Choroid plexus epithelial cell (primary cell): ENCODE data around the genes FLNC and IRF5.

GRCh38 chr7:128338483-128339064 lies 5.1 kb downstream of the RBM28 start:
- RRBS: no CpG with 5 or more reads among the region's 3 CpGs

- RRBS: no CpG with 5 or more reads among the region's 3 CpGs
Observed at GRCh38 chr7:128339500-128340193, 4.1 kb downstream of the RBM28 start.

GRCh38 chr7:128394832-128395324 lies 14.9 kb downstream of the IMPDH1 start:
- RRBS: 40% methylated on average over 1 of the region's 17 CpGs

GRCh38 chr7:128457489-128457986 lies 1.9 kb downstream of the HILPDA start:
- RRBS: no CpG with 5 or more reads among the region's 11 CpGs

DNA sequence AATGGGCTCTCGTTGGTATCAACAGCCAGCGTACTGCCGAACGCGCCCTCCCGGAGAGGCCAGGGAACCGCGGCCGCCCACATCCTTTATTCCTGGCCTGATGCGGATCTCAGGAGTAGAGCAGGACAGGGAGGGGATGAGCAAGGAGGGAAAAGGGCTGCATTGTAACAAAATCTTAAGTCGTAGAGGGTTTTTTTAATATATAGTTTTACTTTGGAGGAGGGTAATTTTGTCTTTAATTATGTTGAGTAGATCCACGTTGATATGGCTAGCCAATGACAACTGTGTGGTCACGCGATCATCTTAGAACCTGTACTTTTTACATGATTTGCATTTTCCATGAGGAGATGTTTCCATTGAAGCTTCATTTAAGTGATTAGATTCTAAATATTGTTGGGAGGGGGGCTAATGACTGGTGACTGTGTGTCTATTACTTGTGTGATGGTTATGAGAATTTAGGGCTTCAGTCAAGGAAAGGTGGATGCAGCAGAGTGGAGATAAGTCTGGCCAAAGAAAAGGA lies 695 bp downstream of the METTL2B start:
- RRBS: no CpG with 5 or more reads among the region's 14 CpGs

- RRBS: no CpG with 5 or more reads among the region's 10 CpGs
Observed at GRCh38 chr7:128638537-128640045, 33.0 kb upstream of the GARIN1A start.

GRCh38 chr7:128697015-128698105 lies 17.8 kb upstream of the GARIN1B start:
- RRBS: 2% methylated on average over 13 of the region's 41 CpGs

DNA sequence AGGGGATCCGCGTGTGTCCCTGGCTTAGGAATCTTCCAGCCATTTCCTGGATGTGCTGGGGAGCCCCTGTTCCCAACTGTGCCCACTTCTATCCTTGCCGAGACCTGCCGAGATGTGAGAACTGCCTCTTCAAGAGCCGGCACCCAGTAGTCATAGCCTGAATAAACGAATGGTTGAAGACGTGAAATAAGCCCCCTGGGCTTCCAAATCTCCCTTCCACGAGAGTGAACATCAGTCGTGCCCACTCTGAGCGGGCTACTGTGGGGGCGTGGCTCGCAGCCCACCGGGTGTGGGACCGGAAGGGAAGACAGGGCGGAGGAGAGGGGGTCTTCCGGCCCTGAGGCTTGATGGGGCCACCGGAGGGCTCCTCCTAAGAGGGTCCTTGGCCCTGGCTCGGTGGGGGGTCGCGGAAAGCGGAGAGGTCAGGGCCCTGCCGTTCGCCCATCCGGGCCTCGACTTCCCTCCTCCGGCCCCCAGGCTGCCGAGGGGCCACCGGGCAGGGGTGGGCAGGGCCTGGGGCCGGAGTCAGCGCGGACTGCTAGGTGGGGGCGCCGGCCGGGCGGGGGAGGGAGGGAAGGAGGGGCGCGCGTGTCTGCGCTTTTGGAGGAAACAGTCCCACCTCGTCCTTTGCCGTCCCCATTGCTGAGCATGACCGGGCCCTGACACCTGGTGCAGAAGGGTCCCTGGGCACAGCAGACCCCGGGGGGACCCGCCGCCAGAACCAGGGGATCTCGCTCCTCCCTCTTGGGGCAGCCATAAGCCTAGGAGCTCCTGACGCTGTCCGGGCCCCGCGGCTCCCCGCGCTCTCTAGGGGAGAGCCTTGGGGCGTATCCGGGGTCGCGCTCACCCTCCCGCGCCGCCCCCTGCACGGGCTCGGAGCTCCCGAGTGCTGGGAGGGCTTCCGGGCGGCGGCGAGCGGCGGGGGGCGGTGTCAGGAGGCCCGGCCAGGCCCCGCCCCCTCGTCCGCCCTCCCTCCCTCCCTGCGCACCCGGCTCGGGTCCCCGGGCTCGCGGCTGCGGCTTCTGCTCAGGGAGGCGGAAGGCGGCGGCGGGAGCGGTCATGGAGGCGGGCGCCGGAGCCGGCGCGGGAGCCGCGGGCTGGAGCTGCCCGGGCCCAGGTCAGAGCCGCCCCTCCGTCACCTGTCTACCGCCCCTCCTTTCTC lies 952 bp upstream of the CCDC136 start:
- RRBS: 2% methylated on average over 62 of the region's 97 CpGs

DNA sequence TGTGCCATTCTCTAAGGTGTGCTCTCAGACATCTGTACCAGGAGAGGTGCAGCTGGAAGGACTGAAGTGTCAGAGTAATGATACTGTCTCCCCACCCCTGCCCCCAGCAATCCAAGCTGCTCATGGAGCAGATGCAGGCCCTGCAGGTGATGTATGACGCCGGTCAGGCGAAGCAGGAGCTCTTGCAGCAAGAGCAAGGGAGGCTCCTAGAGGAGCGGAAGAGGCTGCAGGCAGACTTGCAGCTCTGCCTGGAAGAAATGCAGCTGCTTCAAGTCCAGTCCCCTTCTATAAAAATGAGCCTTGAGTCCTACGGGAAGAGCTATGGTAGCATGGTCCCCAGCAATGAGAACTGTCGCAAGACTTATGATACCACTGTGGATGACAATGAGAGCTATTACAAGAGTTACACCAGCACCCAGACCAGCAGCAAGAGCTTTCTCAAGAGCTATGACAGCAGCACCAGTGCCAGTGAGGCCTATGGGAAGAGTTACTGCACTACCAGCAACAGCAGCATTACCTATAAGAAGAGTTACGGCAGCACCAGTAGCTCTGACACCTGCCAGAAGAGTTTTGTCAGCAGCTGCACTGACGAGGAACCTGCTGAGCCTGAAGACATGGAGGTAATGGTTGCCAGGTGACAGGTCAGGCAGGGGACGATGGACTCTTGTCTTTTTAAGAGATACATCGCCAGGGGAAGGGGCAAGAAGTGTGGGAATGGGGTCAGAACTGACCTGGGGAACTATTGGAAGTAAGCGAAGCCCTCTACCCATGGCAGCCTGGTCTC lies 18.3 kb upstream of the FLNC start:
- RRBS: no CpG with 5 or more reads among the region's 11 CpGs

- RRBS: 1% methylated on average over 28 of the region's 103 CpGs
Observed at GRCh38 chr7:128830263-128831161, at the start of gene FLNC. Gene FLNC, plus strand, starts transcription at chr7:128830406.

DNA sequence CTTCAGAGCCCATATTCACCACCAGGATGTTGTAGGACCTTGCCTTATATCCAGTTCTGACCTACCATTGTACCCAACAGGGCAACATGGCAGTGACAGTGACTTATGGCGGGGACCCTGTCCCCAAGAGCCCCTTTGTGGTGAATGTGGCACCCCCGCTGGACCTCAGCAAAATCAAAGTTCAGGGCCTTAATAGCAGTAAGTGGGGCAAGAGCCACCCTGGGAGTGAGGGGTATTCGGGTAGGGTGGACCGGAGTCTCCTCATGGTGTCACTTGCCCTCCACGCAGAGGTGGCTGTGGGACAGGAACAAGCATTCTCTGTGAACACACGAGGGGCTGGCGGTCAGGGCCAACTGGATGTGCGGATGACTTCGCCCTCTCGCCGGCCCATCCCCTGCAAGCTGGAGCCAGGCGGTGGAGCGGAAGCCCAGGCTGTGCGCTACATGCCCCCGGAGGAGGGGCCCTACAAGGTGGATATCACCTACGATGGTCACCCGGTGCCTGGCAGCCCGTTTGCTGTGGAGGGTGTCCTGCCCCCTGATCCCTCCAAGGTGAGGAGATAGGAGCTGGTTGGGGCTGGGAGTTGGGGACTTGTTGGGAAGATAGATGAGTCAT lies 13.6 kb downstream of the FLNC start:
- RRBS: 86% methylated on average over 6 of the region's 18 CpGs

- RRBS: no CpG with 5 or more reads among the region's 9 CpGs
Observed at GRCh38 chr7:128867738-128868184, 1.6 kb downstream of the ATP6V1FNB start.

DNA sequence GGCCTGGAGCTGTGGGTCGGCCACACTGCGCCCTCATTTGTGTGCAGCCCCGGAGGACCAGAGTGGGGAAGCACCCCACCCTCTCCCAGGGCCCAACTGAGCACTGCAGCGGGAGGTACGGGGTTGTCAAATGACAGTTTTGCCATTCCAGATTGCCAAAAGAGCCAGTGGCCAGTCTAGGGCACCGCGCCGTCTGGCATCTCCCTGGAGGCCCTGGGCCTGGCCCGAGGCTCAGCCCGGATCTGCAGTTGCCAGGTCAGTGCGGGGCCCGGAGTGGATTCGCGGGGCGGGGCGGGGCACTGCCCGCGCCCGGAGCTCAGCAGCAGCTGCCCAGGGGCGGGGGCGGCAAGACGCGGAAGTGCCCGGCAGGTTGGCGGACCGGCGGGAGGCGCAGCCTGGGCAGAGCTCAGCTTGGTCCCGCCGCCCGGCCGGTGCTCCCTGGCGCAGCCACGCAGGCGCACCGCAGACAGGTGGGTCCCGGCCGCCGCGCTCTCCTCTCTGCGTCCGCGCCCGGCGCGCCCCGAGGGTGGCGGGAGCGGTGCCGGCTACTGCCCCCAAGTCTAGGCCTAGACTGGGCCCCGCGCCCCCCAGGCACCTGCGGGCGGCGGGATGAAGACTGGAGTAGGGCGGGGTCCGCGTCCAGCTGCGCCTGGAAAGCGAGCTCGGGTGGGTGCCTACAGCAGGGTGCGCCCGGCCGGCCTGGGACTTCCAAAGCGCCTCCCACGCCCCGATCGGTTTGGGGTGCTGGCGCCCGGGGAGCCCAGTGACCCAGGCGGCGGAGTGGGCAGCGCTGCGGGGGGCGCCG lies at the start of gene IRF5:
Gene IRF5, plus strand, starts transcription at position 348 of the 805 bp plus-strand sequence.
- RRBS: 3% methylated on average over 35 of the region's 76 CpGs

DNA sequence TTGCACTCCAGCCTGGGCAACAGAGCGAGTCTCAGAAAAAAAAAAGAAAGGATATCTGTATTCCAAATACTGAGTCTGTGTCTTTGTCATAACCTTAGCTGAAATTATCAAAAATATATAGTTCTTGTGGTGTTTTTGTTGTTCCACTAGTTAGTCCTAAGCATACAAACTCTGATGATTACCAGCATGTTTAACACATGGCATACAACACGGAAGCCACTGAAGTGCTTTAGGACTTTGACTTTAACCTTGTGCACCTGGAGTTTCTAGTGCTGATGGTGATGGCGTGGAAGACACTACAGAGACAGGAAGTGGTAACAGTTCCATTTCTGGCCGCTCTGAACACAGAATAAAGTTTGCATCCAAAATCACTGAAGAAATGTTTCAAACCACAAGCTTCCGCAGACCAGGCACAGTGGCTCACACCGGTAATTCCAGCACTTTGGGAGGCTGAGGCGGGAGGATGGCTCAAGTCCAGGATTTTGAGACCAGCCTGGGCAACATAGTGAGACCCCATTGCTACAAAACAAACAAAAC lies 40.3 kb upstream of the TNPO3 start:
- RRBS: no CpG with 5 or more reads among the region's 7 CpGs

DNA sequence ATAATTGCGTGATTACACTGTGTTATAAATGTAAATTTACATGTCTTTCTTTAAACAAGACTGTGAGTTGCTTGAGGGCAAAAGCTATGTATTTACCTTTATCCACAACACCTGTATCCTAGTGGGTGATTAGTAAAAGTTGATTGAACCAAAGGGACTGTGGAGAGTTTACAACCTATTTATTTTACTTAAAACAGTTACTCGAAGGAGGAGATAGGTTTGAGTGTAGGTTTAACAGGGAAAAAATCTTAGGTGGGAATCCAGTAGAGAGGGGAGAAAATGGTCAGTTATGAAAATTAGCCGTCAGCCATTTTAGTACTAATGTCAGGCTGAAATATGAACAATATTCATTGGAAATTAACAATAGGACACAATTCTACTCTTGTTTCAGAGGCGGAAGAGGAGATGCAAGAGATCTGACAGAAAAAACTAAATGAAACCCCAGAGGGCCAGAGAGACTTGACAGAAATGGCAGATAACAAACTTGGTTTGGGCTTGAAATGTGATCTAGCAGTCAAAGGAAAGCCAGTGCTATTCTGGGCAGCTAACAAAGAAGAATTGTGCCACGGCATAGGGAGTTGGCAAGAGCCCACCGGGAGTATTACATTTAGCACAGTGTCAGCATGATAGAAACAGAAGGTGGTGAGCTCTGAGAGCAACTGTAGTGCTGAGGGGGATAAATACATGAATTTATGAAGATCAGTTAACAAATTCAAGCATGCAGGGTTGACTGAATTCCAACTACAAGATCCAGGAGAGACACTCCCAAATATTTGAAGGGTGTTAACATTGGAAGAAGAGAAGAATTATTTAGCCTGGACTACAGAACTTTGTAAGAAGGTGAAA lies 91.0 kb downstream of the AHCYL2 start:
- RRBS: no CpG with 5 or more reads among the region's 6 CpGs

DNA sequence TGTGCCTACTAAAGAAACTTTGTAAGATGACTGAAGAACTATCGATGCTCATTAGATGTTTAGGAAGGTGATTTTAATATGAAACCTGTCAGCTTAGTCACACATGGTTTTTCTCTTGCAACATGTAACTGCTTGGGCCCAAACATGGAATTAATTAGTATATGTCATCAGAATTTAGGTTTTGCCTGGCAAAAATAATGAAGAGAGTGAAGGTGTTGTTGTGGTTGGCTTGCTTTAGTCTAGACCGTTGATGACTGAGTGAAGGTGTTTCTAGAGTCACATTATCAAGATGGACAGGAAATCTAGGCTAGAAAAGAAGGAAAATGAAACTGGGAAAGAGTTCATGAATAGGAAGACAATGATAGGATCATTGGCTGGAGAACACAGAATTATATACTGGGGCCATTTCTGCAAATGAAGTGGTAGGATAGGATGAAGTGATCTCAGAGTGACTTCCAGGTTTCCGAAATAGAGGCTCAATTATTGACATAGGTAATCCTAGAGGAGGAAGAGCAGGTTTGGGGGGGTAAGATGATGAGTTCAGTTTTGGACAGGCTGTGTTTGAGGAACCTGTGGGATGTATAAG lies 88.8 kb upstream of the STRIP2 start:
- RRBS: no CpG with 5 or more reads among the region's 3 CpGs

DNA sequence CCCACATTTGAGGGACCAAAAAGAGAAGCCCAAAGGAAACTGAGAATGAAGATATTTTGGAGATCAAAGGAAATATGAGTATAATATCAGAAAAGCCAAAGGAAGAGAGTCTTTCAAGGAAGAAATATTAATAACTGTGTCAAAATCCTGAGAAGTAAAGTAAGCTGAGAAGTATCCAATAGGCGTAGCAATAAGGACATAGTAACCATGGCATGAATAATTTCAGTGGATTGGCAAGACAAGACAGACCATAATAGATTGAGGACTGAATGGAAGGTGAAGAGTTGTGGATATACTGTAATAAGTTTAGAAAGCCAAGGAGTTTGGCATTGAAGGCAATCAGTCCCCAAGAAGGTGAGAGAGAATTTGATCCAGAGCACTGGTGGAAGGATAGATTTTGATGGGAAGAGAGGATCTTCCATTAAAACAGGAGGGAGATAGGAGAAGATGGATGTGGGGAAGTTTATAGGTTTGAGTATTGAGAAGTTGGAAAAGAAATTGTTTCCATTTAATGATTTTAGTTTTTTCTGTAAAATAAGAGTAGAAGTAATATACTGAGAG lies 80.3 kb upstream of the STRIP2 start:
- RRBS: no CpG with 5 or more reads among the region's 1 CpG

DNA sequence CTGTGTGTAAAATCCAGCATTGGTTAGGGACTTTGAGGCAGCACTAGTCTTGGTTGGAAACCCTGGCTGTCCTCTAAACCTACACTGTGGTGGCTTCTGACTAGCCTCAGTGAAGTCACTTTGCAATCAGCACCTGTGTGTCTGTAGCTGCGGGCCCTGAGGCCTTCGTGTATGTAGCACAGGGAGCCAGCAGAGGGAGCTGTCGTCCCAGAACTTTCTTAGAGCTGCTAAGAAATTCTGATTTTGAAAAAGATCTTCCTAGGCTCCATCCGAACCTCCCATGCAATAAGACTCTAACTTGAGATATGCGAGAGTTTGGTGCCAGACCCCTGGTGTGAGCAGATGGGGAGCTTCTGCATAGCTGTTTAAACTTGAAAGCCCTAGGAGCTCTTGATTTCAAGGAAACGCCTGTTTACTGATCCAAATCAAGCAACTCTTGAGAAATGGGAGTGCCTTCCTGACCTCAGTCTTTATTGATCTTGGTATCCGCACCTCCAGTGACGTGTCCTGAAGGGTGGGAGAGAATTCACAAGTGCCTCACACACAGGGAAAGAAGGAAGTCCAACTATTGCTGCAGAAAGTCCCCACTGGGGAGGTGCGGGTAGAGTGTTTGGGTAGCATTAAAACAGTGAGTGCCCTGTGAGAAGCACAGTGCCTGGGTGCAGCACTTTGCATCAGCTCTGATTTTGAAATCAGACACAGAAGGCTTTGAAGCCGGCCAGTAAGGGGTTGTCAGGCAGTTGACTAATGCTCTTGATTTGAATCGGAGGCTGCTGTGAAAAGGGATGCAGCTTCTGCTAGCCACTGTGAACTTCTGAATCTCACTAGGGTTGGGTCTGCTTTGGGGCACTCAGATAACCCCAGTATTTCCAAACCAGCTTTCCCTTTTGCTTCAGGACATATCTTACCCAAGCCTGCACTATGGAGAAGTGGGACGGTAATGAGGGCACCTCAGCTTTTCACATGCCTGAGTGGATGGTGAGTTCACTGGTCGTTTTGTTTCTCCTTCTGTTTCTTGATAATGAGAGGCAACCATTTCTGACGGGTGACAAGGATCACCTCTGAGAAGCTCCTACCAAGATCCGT lies 66.3 kb upstream of the STRIP2 start:
- RRBS: no CpG with 5 or more reads among the region's 15 CpGs

- RRBS: no CpG with 5 or more reads among the region's 5 CpGs
Observed at GRCh38 chr7:129410356-129410608, 23.9 kb upstream of the STRIP2 start.

DNA sequence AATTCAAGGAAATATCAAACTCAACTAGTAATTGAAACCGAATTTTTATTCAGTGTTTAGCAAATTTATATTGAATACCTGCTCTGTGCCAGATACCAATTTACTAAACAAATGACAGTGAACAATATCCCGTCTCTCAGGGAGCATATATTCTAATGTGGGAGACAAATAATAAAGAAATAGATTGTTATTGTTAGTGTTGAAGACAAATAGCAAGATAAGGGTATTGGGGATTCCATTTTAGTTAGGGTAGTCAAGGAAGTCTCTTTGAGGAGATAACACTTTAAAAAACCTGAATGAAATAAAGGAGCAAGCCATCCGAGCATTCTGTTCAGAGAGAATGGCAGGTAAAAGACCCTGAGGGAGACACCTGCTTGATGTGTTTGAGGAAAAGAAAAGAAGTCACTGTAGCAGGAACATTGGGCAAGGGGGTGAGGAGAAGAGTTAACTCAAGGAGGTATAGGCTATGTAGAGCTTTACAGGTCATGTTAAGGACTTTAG lies 16.5 kb upstream of the STRIP2 start:
- RRBS: no CpG with 5 or more reads among the region's 3 CpGs